Thoracic aorta (tissue), 1 donor: ENCODE measurements around a stretch of chr3.

DNA sequence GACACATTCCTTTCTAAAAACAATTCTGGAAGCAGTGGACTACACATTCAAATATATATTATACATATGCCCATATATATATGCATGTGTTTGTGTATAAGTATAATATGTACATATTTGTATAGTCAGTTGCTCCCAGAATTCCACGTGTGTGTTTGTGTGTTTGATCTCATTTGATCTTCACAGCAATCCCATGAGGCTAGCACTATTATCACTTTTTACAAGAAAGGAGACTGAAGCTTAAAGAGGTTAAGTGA, 2.1 kb upstream of the ALCAM start:
- RAMPAGE, long total RNA, result no peak

DNA sequence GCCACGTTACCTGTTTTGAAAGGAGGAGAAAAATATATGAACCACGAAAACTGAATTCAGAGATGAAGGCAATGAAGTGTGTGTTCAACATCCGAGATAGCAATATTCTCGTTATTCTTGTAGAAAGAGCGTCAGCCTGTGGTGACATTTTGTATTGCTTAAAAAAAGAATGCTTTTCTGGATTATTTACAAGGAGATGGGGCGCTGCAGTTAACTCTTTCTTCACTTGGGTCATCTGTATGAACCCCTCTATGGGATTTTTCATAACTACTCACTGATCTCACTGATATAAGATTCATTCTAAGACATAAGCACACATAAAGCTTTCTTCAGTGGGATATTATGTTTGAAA, 3.1 kb downstream of the ALCAM start:
- RAMPAGE, long total RNA, result no peak

GRCh38 chr3:105843741-105844453, 24.9 kb downstream of the CBLB start:
- RAMPAGE, long total RNA, result no peak

- RAMPAGE, long total RNA, result no peak
These were observed 6.4 kb downstream of the CBLB start for GRCh38 chr3:105862394-105862818.

DNA sequence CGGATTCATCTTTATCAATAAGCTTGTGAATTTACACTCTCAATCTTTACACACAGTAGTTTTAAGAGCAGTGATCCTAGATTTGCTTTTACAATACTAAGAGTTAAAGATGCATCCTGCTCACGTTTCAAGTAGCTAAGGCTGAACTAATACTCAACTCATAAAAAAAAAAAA, 1.2 kb downstream of the CBLB start:
- RAMPAGE, long total RNA, result no peak

DNA sequence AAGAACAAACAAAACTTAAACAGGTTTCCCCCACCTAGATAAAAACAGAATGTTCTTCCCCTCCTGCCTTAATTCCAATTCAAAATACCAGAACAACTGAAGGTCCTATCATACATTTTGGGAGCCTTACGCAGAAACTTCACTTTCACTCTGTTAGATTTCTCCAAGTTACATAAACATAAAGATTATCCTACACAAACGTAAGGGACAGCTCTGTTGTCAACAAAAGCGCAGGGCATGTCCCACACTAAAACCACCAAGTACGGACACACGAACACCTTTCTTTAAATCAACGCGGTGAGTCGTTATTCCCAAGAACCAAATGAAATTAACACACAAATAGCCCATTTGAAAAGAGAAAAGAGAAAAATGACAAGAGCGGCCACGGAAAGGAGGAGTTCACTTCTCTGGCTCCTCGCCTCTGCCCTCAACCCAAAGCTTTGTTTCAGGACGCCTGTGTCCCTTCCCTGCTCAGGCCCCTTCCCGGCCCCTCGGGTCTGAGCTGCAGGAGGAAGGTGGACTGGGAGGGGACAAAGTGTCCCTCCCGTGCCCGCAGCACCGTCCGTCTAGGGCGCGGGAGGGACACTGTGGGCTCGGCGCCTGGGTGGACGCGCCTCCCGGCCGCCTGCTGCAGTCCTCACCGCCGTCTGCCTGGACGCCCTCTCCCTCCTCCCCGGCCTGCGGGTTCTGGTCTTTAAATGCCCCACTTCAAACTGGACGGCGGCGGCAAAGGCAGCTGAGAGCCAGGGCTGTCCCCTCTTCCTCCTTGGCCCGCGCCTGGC, 730 bp downstream of the CBLB start:
- RAMPAGE, long total RNA, result no peak

DNA sequence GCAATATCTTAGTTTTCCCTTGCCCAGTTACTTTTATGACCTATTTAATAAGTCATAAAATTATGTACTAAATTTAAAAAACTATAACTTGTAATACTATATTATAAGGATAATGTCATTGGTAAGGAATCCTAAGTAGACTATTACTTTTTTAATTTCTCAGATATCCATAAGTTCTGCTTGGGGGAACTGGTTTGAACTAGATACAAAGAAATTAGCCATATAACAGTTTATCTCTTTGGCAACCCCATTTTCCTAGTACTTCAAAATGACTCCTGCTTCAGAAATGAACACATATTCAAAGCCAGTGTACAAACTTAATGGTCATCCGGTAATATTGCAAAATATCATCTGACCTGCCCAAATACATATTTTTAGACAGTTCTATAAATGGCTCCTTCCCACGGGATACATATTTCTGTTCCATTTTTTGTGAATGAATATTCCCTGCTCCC, 37.8 kb upstream of the CBLB start:
- RAMPAGE, long total RNA, result no peak

DNA sequence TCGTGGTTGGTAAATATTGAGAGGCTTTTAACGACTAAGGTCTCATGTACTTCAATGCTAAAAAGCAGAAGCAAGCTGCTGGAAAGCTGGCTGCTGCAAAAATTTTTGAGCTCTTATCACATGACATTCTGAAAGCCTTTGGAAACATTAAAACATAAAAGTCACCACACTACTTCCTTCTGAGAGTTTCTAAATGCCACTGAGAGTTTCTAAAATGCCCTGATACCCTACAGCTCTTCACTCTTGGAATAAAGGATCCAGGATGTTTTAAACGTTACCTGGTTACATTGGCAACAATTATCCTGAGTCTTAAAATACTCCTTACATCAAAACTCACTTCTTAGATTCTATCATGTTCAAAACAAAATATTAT, 39.0 kb upstream of the CBLB start:
- RAMPAGE, long total RNA, result no peak

GRCh38 chr3:107198339-107199022, 178.8 kb upstream of the CCDC54 start:
- RAMPAGE, long total RNA, result no peak

GRCh38 chr3:107367427-107367755, 9.8 kb upstream of the CCDC54 start:
- RAMPAGE, long total RNA, result no peak

DNA sequence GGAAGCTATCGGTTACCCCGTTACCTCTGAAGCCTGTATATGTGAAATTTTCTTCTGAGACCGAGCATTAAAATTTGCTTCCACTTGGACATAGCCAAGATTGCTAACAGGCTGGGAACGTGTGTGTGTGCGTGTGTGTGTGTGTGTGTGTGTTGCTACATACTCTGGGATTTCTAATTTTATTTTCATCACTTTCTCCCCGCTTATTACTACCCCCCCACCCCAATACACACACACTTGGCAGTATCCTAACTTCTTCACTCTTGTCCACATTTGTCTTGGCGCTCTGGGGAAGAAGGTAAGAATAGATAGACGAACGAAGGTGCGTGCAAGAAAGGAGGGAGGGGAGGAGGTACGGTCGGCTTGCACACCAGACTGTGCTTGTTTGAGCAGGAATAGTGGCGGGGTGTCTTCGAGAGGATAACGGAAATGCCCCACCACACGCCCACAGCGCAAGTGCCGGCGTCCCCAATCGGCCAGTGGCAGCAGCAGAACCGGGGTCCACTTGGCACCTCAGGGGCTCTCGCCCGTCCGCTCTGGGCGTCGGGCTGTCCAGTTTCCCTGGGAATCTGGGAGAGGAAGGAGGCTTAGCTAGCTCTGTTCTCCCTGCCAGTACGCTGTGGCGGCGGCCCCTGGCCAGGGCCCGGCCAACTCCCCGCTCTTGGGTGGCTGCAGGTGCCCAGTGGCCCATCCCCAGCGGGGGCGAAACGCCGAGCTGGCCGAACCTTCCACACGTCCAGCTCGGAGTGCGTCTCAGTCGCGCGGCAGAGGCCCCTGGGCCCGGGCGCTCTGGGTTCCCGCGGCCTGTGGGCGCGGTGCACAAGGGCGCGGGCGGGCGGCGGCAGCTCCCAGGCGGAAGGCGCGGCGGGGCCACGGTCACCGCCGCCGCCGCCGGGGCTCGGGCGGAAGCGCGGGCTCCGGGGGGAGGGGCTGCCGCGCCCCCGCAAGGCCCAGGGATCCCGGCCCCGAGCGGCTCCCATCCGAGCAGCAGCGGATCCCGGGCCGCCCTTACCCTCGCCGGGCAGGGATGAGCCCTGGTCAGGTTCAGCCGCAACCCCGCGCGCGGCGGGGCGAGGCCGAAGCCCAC, 53.8 kb downstream of the CCDC54 start:
- RAMPAGE, long total RNA, result no peak

GRCh38 chr3:107571154-107571472, 48.4 kb downstream of the BBX start:
- RAMPAGE, long total RNA, result no peak

GRCh38 chr3:108092518-108092915, 1.7 kb upstream of the CD47 start:
- RAMPAGE, long total RNA, result no peak

DNA sequence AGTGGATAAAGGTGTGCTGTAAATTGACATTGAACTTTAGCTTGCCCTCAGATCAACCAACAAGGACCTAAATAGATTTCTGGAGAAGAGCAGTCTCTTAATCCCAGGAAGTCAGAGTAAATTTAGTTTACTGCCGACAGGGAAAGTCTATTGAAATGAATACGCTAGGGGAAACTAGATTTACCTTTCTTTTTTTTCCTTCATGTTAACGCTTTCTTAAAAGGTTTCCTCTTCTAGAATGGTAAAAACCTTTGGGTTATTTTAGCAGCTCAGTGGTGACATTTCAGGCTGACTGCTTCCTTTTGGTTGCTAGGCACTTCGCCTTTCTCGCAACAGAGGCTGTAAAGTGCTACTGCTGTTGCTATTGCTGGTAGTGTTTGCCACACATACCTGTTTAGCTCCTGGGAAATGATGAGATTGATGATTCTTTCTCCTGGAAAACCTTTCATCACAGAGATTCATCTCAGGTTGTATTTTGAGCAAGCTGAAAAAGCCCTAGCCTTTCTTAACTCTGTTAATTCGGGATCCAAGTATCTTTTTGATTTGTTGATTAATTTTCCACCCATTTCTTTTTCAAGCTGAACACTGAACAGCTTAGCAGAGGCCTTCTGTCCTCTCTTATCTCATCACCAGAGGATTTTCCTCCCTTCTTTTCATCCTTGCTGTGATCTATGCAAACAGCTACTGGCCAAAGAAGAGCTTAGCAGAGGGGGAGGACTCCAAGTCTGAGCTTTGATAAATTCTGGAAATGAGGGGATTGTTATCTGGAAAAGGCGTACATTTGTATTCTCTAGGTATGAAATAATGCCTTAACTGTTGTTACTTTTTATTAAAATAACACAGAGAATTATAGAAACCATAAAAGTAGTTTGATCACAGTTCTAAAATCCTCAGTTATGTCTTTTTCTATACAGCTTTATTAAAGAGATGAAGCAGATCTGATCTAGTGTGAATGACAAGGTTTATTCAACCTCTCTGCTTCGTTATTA, 13.2 kb downstream of the DZIP3 start:
- RAMPAGE, long total RNA, result no peak

DNA sequence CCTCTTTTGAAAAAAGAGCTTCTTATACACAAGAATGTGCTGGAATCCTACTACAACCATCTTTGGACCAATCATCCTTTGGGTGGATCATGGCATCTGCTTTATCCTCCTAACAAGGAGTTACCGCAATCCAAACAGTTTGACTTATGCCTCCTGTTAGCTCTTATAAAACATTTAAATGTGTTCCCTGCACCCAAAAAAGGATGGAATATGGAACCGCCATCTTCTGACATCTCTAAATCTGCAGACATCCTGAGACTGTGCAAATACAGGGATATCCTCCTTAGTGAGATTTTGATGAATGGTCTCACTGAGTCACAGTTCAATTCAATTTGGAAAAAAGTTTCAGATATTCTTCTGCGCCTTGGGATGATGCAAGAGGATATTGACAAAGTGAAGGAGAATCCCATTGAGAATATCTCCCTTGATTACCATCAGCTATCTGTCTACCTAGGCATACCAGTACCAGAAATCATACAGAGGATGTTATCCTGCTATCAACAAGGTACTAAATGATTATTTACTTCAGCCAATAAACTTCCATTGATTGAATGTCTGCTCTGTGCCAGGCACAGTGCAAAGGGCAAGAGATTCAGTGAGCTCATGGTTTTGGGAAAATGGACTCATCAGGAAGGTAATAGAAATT, 54.9 kb downstream of the DZIP3 start:
- RAMPAGE, long total RNA, result no peak

- RAMPAGE, long total RNA, result no peak
These were observed 3.8 kb downstream of the TRAT1 start for GRCh38 chr3:108826438-108826719.

DNA sequence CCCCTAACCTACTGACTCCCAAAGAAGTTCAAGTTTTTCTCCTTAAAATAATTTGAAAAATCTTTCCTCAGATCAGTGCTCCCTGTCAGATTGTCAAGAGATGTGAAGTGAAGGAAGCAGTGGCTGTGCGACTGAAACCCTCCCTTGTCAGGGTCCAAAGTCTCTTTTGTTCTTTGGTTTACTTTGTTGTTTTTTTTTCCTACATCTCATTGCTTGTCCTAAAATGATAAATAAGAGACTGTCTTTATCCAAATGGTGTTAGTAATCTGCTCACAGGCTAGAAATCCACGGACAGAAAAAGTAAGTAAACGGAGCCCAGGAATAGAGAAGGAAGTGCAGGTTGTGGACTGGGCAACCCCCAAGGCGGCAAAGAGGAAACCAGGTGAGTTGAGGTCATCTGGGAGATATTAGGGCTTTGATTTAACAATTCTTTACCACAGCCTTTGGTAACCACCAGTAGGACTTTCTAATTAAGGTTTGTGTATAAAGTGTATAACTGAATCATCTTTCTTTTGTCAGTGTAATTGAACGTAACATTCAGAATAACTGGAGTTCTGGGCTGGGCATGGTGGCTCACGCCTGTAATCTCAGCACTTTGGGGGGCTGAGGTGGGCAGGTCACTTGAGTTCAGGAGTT, 1.1 kb upstream of the DPPA4 start:
- RAMPAGE, long total RNA, result no peak

DNA sequence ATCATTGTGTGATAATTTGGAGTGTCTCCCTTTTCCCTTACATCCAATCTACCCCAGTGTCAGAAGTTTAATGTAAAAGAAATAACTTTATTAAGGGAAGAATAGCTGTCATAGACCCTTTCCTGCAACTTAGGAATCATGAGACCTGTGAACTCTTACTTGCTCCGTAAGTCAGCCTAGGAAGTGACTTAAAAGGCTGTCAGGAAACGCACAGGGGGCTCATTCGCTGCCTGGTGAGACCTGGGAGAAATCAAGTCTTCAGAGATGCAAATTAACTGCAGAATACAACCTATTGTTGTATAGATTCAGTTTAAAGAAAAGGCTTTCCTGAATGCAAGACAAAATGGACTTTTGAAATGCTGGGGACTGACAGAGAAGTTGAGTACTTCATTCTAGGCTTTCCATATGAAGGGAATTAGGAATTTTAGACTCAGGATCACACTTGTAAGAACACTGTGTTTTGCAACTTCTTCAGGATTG, 18.3 kb upstream of the DPPA4 start:
- RAMPAGE, long total RNA, result no peak

DNA sequence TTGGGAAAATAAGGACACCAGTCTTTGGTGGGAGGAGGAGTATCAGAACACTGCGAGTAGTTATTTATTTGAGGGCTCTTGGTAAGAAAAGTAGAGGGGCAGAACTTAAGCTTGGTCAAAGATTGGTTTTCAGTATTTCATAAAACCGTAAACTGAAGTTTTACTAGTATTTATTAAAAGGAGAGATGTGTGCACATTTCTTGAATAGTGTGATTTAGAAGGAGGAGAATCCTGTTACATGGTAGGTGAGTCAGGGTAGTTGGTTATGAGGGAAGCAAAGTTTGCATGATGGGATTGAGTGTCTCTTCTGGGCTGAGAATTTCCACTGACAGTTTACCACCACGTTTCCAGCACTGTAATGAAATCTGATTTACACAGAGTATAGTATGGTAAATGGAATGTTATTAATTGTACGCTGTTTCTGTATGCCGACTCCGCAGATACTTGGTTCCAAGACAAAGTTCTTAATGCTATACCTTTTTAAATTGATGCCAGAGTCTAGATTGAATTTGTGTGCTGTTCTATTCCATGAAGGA, 1.6 kb downstream of the NECTIN3 start:
- RAMPAGE, long total RNA, result no peak

DNA sequence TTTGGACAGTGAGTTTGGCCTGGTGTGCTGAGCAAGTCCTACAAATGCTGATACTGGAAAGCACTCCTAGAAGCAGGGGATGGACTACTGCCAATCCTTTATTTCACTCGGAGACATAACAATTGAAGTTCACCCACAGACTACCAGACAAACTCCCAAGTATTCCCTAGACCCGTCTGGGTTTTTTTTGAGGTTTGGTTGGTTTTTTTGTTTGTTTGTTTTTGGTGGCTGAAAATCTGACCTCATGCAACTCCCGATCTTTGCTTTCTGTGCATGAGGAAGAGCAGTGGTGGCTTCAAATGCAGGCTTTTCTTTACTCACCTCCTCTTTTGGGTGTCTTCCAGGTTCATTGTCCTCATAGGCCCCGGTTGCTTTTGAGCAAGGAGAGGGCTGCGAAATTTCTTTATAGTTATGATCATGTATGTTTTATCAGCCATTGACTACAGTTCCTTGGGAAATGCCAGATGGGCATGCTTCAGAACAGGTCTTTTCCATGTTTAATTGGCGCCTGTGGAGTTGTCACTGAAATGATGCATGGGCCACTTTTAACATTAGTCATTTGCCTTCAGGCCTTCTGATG, 1.8 kb downstream of the PLCXD2 start:
- RAMPAGE, long total RNA, result no peak